Progenitor cell of endocrine pancreas (in vitro differentiated cells): ENCODE results near the genes SLC35D2, CDC14B and PRXL2C.

DNA sequence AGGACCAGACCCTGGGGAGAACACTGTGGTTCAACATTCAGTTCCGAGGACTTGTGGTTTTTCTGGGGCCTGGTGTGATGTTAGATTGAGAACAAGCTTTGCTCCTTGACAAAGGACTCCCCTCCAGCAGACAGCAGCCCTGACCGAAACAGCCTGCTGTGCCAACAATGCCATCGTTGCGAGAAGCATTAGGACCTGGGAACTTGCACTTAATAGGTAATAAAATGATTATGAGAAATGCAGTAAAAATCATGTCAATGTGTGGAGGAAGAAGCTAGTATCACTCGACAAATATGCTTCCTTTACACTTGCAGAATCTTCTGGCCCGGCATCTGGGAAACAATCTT is 164.5 kb upstream of the ERCC6L2 start:
- PRO-cap, result no peak

GRCh38 chr9:95771649-95772090 is 103.8 kb upstream of the ERCC6L2 start:
- PRO-cap, result no peak

- PRO-cap, result no peak
These were observed 102.9 kb upstream of the ERCC6L2 start for GRCh38 chr9:95772307-95773352.

- PRO-cap, result no peak
These were observed 1.0 kb upstream of the ERCC6L2 start for GRCh38 chr9:95874484-95874845.

DNA sequence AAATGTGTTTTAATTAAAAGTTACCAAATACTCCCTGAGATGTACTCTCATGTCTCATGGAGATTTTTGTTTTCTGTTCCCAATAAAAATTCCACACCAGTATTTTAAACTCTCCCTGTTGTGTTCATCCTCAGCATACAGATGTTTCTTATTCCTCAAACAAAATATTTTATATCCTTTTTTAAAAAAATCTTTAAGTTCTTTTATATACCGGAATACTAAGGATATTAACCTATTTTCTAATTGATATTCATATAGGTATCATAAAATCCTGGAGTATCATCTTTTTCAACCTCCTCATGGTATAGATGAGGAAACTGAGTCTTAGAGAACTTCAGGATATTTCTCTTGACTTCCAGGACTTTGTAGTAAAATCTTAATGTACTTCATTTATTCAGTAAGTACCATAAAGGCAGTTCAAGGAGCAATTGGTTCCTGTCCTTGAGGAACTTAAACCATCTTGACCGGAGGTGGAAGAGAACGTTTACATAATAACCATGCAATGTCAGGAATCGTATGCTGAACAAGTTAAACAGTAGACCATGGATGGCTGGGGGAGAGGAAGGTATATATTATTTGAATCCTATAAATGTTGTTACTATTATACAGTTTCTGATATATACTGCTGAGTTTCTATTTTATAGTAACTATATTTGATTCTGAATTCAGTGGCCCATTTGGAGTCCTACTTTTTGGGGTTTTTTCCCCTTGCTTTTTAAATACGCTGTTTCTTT is 91.7 kb downstream of the ERCC6L2 start:
- PRO-cap, result no peak

GRCh38 chr9:96009162-96009704 is 133.7 kb downstream of the ERCC6L2 start:
- PRO-cap, result no peak

DNA sequence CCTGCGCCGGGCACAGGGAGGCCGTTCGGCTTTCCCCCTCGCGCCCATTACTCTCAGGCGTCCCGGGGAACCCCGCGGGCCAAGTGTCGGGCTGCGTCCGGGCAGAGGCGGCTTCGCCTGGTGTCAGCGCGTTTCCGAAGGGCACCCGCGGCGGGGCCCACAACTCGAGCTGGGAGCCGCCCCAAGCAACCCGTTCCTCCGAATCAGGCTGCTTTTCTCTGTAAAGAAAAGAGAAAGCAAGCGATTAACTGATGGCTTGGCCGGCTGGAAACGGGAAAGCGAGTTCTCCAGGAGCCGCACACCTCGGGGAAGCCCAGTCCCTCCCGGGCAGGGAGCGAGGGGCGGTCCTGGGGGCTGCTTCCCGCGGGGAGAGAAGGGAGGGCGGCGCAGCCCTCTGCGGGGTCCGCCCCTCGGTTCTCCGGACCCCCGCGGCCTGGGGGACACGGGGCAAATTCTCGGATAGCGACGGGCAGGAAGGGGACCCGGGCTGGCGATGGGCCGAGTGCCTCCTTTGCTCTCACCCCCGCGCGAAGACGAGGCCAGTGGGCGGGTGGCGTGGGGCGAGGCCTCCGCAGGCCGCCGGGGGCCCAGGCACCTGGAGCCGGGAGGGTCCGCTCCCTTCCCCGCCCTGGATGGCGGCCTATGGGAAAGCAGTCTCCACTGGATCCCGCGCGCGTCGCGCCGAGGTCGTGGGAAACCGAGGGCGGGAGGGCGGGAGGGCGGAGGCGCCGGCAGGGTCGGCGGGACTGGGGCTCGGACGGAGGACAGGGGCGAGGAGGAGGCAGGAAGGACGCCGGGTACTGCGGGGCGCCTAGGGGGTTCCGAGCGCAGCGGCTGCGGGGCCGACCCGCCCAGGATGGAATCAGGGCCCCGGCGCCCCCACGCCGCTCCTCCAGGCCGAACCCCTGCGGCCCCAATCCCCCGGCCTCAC is 145.8 kb downstream of the ERCC6L2 start:
- PRO-cap, result no peak

DNA sequence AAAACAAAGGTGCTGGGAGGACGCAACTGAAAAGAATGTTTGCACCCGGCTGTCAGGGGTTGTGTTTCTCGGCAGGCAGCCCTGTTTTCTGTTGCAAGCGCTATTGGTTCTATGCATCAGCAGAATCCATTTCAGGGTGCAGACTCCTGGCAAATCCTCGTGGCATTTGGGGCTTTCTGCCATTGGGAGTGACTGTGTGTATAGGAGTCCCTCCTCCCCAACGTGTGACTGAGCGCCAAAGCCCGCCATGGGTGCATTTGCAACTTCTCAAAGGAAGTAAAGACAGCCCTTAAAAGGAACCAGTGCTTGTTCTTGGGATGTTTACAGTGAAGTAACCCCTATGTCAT is 175.7 kb downstream of the HSD17B3 start:
- PRO-cap, result no peak

DNA sequence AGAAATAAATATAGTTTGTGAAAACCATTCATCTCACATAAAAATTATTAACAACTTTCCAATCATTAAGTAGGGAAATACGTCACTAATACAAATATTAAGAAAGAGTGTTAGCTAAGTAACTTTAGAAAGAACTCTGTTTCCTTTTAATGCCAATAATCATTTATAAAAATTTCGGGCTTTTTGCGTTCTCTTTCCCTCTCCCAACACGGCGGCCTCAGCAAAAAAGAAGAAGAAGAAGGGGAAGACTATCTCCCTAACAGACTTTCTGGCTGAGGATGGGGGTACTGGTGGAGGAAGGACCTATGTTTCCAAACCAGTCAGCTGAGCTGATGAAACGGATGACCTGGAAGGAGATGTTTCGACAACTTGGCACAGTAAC is 156.2 kb downstream of the HSD17B3 start:
- PRO-cap, result no peak

GRCh38 chr9:96382822-96384102 is at the start of gene SLC35D2:
TSS of gene SLC35D2 (minus strand) at chr9:96383711.
- PRO-cap, result bidirectional peak, plus-strand start at chr9:96383500, minus-strand start at chr9:96383542; bidirectional peak, plus-strand start at chr9:96383684, minus-strand start at chr9:96383683; unidirectional peak, minus-strand start at chr9:96383857

GRCh38 chr9:96416412-96417055 is 1.6 kb downstream of the ZNF367 start:
- PRO-cap, result no peak

GRCh38 chr9:96462335-96463070 is 12.5 kb downstream of the HABP4 start:
- PRO-cap, result no peak

GRCh38 chr9:96476582-96477046 is 26.6 kb downstream of the HABP4 start:
- PRO-cap, result no peak

GRCh38 chr9:96491712-96492334 is 41.9 kb downstream of the HABP4 start:
- PRO-cap, result no peak

GRCh38 chr9:96523148-96523843 is 73.3 kb downstream of the HABP4 start:
- PRO-cap, result no peak

DNA sequence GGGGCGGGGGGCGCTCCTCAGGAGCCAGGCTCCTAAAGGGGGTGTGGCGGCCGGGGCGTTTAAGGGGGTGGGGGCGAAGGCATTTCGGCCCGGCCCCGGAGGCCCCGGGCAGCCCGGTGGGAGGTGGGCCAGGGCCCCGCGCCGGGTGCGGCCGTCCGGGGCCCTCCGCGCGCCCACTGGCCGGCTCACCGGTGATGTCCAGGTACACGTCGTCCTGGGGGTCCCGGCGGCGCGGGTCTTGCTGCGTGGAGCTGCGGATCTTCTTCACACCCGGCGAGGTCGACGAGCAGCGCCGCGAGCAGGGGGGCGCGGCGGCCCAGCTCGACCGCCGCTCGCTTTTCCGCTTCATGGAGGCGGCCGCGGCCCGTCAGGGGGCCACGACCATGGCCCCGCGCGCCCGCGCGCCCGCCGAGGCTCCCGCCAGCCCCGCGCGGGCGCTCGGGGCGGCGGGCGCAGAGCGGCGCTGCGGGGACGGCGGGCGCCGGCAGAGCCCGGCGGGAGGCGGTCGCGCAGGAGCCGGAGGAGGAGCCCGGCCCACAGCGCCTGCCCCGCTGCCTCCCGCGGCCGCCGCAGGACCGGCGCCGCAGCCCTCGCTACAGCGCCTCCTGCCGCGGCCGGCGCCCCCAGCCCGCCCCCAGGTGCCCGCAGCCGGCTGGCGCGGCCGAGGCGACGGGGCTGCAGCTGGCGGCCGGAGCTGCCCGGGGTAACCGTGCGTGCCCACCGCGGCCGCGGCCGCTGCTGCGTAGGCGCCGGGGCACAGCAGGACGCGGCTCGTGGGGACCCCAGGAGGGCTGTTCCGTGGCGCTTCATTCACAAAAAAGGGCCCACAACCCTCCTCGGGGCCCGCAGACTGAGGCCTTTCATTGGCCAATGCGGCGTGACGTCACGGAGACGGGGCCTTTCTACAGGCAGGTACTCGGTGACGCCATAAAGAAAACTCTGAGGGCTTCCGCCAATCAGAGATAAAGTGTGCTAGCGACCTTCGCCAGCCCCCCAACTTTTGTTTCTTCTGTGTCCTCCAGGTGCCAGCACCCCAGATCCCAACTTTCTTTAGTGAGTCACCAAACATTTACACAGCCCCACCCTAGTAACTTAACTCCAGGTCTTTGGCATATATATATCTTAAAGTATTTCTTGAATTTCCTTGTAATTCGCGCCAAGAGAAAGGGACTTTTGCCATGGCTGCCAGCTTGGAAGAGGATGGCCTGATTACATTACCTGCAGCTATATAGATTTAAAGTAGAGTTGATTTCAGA is at the start of gene CDC14B:
Gene CDC14B (minus strand): TSS at position 814 of the 1,256 bp plus-strand sequence.
- PRO-cap, result bidirectional peak, plus-strand start at position 1,004 of the sequence, minus-strand start at position 793 of the sequence

DNA sequence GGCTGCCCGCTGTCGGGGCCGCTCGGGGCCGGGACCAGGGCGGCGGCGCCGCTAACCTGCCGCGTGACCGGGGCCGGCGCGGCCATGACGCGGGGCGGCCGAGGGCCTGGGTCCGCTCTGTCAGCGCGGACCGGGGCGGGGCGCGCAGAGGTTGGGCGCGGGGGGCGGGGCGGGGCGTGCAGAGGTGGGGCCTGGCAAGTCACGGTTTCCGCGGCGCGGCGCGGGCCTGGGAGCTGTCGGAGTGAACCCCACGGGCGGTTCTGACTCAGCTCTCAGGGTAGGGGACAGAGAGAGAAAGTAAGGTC is at the start of gene PRXL2C:
Gene PRXL2C (minus strand): TSS at position 122 of the 305 bp plus-strand sequence.
- PRO-cap, result bidirectional peak, plus-strand start at position 197 of the sequence, minus-strand start at position 122 of the sequence

- PRO-cap, result no peak
These were observed 362 bp upstream of the PRXL2C start for GRCh38 chr9:96655501-96655857.

- PRO-cap, result unidirectional peak, plus-strand start at chr9:96797127
These were observed 18.9 kb upstream of the ZNF510 start for GRCh38 chr9:96796686-96797308.

DNA sequence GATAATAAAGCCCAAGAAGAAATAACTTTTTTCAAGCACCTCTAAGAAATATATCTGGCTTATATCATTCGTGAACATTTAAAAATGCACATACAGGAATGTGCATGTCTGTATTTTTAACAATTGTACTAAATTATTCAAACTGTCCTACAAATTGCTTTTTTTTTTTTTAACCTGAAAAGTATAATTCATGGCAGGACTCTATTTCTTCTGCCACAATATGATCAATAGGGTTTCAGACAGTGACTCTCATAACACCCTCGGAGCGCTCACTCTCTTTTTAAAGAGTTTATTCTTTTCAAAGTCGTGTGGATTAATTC is 36.0 kb upstream of the NUTM2G start:
- PRO-cap, result no peak